ENCODE measurements around the gene LBR.

DNA sequence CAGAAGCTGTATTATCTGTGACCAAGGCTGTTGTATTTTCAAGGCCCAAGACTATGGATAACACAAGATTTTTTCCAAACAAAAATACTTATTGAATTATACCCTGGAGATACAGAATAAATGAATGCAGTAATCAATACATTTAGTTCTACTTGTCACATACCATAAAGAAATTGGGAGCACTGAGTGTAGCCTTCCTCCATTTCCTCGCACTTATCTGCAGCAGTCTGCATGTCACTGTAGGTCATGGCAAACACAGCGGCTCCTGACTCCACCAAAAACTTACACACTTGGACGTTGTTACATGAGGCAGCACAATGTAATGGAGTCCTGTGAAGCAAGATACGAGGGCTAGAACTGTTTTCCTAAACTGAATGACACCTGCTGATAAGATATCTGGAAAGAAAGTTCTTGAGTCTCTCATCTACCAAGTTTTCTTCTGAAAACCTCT lies 56.9 kb downstream of the TP53BP2 start:
- PRO-cap, 2 experiments, result no peak in any of the 2 experiments

DNA sequence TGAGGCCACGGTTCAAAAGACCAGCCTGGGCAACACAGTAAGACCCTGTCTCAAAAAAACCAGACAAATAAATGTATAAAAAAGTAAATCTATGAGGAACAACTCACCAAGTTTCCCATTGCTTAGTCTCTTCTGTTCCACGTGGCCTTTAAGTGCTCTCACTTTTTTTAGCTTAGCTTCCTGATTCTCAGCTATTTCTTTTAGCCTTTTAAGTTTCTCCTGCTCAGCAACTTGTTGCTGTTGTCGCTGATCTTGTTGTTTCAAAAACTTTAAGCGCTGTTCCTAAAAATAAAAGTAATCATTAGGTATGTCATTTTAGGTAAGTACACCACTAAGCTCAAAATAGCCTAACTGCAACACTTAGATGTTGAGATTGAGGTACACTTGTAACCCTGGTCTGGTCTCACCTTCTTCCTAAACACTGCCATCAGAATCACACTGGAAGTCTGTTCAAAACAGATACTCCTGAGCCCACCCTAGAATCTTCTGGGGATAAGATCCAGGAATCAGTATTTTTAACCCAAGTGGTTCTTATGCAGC lies 41.6 kb downstream of the TP53BP2 start:
- PRO-cap, 2 experiments, result no peak in any of the 2 experiments

DNA sequence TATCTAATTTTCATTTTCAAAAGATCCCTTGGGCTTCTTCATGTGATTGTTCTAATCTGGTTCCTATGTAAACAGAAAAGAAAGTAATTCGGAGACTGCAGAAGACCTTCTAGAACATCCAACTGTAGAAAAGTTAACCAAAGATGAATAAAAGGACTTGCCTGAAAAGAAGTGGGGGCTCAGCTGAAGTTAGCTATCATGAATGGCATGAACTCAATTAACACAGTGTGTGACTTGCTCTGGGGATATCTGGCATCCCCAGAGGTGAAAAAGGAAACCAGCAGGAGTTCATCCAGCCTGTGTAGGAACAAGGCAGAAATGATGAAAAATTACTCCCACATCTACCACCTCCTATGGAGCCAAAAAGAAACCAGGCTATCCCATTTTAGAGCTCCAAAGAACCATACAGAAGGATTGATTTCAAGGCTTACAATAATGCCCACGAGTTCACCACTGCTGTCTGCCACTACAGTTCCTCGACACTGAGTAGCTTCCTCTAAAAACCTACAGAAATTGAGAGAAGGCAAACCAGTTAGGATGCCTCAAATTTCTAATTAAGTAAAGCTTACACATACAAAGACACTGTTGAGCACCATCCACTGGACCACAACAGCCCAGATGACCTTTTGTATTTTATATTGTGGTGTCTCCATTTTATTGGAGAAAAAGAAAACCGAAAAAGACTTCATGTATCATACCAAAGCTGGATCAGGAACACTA lies 25.2 kb downstream of the TP53BP2 start:
- PRO-cap, 2 experiments, result no peak in any of the 2 experiments

DNA sequence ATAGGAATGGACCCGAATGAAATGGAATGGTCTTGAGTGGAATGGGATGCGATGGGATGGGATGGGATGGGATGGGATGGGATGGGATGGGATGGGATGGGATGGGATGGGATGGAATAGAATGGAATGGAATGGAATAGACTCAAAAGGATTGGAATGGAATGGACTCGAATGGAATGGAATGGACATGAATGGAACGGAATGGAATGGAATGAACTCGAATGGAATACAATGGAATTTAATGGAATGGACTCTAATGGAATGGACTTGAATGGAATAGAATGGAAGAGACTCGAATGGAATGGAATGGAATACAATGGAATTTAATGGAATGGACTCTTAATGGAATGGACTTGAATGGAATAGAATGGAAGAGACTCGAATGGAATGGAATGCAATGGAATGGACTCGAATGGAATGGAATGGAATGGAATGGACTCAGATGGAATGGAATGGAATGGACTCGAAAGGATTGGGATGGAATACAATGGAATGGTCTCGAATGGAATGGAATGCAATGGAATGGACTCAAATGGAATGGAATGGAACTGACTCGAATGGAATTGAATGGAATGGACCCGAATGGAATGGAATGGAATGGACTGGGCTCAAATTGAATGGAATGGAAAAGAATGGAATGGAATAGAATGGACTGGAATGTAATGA lies 98.8 kb upstream of the FBXO28 start:
- PRO-cap, 2 experiments, result no peak in any of the 2 experiments

DNA sequence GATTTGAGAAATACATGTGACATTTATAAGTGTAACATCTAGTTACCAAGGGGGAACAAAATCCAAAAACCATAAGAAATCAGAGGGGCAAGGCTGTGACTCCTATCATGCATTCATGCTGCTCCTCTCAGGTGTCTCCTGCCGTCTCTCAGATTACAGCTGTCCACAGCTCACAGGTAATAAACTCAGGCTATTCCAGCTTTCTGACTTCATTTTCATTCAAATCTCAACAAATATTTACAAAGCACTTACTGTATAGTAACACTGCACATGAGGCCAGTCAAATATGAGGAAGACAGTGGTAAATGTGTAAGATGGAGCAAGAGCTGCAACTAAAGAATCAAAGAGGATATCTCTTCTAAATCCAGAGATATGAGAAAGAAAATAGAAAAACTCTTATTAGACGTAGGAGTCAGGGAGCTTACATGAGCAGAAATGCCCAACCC lies 50.2 kb upstream of the FBXO28 start:
- PRO-cap, 2 experiments, result no peak in any of the 2 experiments

- PRO-cap, 2 experiments, result no peak in any of the 2 experiments
Observed at GRCh38 chr1:224106327-224107059, 7.4 kb upstream of the FBXO28 start.

- PRO-cap, 2 experiments, result peak in 2 of 2 experiments; most common plus-strand start chr1:224114706 (in 1); most common minus-strand start chr1:224114566 (in 2)
Observed at GRCh38 chr1:224114373-224115157, 654 bp downstream of the FBXO28 start.

GRCh38 chr1:224273424-224274148 lies 56.4 kb downstream of the NVL start:
- PRO-cap, 2 experiments, result no peak in any of the 2 experiments

DNA sequence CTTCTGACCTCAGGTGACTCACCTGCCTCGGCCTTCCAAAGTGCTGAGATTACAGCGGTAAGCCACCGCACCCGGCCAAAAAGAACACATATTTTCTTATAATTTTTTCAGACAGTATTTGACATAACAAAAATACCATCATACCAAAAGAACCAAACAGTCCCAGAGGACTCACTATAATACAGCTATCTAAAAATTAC lies 27.0 kb downstream of the WDR26 start:
- PRO-cap, 2 experiments, result no peak in any of the 2 experiments

DNA sequence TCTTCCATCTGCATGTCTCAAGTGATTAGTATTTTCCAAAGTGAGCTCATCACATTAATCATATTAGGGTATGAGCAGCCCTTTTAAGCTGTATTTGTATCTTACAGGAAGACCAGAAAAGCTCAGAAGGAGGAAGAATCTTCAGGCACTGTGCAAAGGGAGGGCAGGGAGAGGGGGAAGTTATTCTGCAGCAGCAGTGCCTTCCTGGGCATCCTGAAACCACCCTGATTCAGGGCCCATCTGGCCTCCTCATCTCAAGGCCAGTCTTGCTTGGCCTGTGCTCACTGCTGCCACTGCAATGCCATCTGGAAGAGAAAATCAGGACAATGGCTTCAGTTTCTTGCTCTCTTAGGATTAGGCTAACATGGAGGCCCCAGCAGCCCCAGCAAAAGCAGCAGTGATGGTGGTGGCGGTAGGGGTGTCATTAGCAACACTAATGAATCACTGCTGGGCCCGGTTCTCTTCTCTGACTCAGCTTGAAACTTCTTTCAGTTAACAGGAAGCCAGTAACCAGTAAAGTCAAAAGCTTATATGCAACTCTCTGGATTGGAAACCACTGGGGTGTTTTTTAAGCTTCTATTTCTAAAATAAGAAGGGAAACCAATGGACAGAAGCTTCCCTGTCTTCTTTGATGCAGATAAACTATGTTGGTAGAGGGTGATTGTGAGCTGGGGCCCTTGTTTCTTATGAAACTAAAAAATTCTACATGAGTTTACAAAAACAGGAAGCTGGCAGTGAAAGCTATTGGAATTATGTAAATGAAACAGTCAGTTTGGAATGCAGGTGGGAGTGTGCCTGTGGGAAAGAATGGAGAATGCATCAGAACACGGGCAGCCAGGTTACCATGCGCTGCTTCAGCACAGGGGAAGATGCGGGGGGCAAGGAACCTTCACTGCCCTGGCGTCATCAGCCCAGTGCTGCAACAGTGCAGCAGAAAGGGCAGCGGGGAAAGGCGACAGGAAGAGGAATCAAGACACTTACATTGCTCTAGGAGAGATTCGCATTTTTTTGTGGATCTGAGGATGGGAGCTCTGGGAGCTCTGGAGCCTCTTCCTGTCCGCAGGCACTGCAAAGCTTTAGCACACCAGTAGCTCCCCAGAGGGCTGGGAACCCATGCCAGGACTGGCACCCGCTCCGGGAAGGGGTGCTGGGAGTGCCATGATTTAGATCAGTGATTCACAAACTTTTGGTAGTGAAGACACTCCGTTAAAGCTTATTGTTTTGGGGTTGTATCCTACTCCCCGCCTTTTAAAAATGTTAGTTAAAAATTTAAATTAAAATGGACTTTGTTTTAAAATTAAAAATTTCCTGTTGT lies 63.8 kb upstream of the WDR26 start:
- PRO-cap, 2 experiments, result peak in 2 of 2 experiments; most common plus-strand start position 491 of the sequence (in 2); most common minus-strand start position 399 of the sequence (in 1)

DNA sequence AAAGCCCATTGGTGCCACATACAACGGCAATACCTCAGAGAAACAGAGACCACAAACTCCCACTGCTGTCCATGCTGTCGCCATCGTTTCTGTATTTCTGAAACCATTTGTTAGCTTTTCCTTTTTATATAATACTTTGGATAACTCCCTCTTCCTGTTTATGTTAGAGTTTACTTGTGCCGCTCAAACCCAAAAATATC lies 145.6 kb upstream of the DNAH14 start:
- PRO-cap, 2 experiments, result no peak in any of the 2 experiments

- PRO-cap, 2 experiments, result peak in 2 of 2 experiments; most common plus-strand start chr1:225427549 (in 1); most common minus-strand start chr1:225427766 (in 2)
Observed at GRCh38 chr1:225426890-225427841, 672 bp downstream of the LBR start.

- PRO-cap, 2 experiments, result peak in 2 of 2 experiments; most common minus-strand start chr1:225428038 (in 2)
Observed at GRCh38 chr1:225427842-225428174, at the start of gene LBR. LBR (minus strand) TSS chr1:225428038.

GRCh38 chr1:225477891-225478324 lies 50.1 kb upstream of the LBR start:
- PRO-cap, 2 experiments, result peak in 1 of 2 experiments; most common plus-strand start chr1:225478095 (in 1)

DNA sequence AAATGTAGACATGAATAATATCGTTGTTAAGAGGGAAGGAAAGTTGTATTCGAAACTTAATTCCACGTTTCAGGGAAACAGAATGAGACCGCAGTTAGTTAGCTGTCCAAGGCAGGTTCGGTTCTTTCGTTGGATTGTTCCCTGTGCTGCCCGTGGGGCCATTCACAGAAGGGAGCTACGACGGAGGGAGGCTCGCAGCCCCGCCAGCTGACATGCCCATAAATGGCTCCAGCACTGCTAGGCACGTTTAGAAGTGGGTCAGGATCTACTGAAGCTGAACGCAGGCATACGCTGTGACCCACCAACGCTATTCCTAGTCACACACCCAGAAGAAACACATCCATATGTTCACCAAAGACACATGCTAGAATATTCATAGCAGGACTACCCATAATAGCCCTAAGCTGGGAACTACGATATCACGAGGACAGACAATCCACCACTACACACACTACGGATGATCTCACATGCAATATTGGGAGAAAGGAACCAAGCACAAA lies 56.2 kb upstream of the LBR start:
- PRO-cap, 2 experiments, result no peak in any of the 2 experiments

- PRO-cap, 2 experiments, result no peak in any of the 2 experiments
Observed at GRCh38 chr1:225607911-225608573, 44.9 kb downstream of the ENAH start.

- PRO-cap, 2 experiments, result no peak in any of the 2 experiments
Observed at GRCh38 chr1:225746524-225747237, 30.9 kb upstream of the SRP9 start.

- PRO-cap, 2 experiments, result no peak in any of the 2 experiments
Observed at GRCh38 chr1:225859166-225859675, 23.0 kb downstream of the TMEM63A start.

DNA sequence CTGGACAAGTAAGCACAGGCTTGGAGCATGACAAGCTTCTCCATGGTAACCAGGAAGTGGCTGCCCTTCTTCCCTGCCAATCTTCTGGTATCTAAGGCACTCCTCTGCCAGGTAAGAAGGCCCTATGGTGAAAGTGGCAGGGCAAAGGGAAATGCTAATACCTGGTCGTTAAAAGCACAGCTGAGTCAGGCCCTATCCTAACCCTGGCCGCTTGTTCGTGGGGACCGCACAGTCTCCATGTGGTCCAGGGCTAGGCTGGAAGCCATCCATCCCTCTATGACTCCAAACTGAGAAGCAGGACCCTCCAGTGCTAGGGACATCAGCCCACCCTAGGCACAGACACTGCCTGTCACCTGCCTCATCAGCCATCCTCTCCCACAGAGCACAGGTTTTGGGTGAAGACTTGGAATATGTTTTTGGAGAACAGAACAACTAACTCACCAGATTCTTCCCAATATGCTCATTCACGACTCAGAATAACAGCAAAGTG lies 1.4 kb downstream of the PYCR2 start:
- PRO-cap, 2 experiments, result no peak in any of the 2 experiments

- PRO-cap, 2 experiments, result no peak in any of the 2 experiments
Observed at GRCh38 chr1:225977249-225978267, 21.6 kb downstream of the SDE2 start.

Data from cytotoxic T cell (primary cell).